ENCODE measurements around a stretch of chr18.

DNA sequence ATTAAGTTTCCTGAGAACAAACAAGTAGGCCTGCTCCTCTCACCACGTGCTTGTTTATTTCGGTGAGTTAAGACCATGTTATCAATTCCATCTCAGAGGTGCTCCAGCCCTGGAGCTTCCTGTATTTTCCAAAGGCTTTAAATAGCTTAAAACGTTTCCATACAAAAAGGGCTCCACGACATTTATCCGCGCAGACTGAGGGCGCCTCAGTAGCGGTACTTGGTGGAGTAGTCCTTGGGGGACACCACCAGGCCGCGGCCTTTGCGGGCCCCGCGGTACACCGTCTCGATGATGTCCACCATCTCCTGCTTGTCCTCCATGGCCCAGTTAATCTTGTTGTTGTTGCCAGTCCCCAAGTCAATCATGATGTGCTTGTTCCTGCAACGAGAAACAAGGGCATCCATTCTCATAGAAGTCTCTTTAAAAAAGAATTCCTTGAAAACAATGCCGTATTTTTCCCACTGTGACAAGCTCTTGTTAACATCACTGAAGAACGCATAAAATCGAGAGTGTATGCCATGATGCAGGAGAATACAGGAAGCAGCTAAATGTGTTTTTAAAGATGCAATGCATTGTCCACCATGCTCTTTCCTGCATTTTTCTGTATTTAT lies 9.1 kb downstream of the HSBP1L1 start:
- PRO-cap: no peak
- RAMPAGE, long total RNA, 3 experiments: start-site peak on the minus strand in 1 of 3 experiments, centred at position 239 of the sequence, 8 reads per replicate

- PRO-cap: no peak
- RAMPAGE, long total RNA, 3 experiments: no peak in any of the 3 experiments
Observed at GRCh38 chr18:80193749-80194452, 53.4 kb downstream of the PARD6G start.

Data from subcutaneous adipose tissue (tissue), 3 donors.